Islet of Langerhans (tissue), 1 donor: Measurements from ENCODE around the gene MAPK8IP3.

DNA sequence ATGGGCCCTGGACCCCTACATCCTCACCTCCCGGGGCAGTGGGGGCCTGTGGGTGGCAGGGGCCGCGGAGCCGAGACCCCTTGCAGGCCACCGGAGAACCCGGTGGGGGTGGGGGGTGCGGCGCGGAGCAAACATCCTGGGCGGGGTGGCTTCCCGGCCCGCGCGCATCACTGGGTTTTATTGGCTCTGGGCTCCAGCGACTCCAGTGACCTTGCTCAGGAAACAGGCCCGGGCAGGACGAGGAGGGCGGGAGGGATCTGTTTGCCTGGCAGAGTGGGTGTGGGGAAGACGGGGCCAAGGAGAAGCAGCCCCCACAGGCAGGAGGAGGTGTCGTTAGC, 10.4 kb downstream of the SSTR5 start:
- RRBS: 39% methylated on average over 16 of the region's 20 CpGs

DNA sequence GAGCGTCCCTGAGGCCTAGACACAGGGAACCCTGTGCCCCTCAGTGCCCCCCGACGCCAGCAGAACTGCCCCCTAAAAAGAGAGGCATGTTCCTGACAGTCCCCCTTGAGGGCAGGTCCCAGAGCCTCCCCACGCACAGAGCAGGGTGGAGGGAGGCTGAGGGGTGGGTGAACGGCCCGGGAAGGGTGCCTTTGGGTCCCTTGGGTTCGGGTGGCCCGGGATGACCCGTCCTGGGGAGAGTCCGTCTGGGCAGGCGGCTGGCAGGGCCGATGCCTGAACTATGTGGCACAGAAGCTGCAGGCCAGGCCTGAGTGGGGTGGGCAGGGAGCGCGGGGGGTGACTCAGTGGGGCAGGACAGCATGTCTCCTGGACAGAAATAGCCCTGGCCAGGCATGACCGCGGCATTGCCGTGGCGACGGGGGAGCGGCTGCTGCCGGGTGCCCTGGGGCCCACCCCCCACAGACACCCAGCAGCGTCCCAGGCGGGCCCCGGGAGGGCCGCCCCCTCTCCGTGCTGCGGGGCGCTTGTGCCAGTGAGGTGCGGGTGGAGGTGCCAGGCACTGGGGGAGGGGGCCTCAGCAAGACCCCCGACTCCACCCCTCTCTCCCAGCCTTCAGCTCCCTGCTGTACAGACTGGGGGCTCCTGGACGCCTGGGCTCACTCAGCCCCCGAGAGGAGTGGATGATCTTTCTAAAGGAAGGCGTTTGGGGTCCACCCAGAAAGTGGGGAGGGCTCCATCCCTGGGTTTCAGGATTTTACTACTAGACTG, 1.8 kb upstream of the C1QTNF8 start:
- RRBS: 46% methylated on average over 4 of the region's 33 CpGs

GRCh38 chr16:1154364-1155296, 1.7 kb downstream of the CACNA1H start:
- RRBS: 40% methylated on average over 7 of the region's 47 CpGs

GRCh38 chr16:1203778-1204419, 21.2 kb downstream of the TPSG1 start:
- RRBS: 92% methylated on average over 16 of the region's 33 CpGs

GRCh38 chr16:1205066-1205420, 20.0 kb downstream of the TPSG1 start:
- RRBS: 88% methylated on average over 6 of the region's 15 CpGs

- RRBS: 85% methylated on average over 4 of the region's 13 CpGs
Measured at GRCh38 chr16:1208287-1208552, 16.8 kb downstream of the TPSG1 start.

DNA sequence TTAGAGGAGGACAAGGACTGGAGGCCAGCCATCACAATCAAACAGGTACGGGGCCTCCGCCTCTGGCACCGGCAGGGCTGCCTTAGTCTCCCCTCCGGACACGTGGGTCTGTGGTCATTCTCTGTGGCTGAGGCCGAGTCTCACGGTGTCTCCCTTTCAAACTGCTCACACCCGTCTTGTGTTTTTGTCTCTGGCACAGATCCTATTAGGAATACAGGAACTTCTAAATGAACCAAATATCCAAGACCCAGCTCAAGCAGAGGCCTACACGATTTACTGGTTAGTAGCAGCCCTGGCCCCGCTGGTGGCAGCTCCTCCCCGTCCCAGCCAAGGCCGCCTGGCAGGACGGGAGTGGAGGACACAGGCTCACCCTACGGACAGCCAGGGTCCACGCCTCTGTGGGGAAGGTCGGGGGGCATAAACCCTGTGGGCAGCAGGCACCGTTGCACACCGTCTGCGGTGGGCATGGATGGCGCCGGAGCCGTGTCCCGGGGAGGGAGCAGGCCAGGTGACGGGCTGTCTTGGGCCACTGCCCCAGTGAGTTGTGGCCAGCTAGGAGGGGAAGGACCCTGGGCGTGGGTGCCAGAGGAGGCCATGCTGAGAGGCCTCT, 10.9 kb downstream of the UBE2I start:
- RRBS: no CpG with 5 or more reads among the region's 25 CpGs

GRCh38 chr16:1343174-1343601, 8.5 kb downstream of the TSR3 start:
- RRBS: 36% methylated on average over 4 of the region's 19 CpGs

- RRBS: 70% methylated on average over 2 of the region's 7 CpGs
Measured at GRCh38 chr16:1363645-1364128, 12.0 kb downstream of the GNPTG start.

DNA sequence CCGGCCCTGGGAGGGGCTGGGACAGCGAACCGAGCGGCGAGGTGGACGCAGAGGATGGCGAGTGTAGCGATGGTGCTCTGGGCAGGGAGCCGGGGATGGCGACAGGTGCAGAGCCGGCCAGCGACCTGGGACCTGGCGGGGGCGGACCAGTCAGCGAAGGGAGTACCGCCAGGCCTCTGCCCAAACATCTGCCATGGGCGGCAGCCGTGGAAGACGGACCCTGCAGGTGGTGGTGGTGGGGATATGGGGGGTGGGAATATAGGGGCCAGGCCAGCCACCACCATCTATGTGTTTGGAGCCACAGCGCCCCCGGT, 18.5 kb downstream of the GNPTG start:
- RRBS: 81% methylated on average over 5 of the region's 21 CpGs

- RRBS: 41% methylated on average over 18 of the region's 63 CpGs
Measured at GRCh38 chr16:1378686-1379511, 27.2 kb downstream of the GNPTG start.

DNA sequence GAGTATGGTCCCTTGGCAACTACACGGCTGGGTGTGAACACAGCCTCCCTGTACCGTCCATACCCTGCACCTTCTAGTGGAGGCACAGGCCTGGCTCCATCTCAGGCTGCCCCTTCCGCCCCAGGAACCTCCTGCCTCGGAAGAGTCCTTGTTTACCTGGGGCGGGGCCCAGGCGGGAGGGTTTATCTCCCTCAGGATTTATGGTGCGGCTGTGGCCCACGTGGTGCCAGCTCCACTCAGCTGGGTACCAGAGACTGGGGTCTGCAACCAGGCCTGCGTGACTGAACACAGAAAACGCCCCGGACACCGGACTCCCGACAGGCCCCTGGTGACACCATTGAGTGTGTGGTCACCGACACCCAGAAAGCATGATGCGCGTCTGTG, 19.0 kb downstream of the UNKL start:
- RRBS: no CpG with 5 or more reads among the region's 16 CpGs

GRCh38 chr16:1457051-1457795, 12.9 kb upstream of the CCDC154 start:
- RRBS: 95% methylated on average over 15 of the region's 51 CpGs

- RRBS: no CpG with 5 or more reads among the region's 16 CpGs
Measured at GRCh38 chr16:1597101-1597676, 14.7 kb downstream of the IFT140 start.

DNA sequence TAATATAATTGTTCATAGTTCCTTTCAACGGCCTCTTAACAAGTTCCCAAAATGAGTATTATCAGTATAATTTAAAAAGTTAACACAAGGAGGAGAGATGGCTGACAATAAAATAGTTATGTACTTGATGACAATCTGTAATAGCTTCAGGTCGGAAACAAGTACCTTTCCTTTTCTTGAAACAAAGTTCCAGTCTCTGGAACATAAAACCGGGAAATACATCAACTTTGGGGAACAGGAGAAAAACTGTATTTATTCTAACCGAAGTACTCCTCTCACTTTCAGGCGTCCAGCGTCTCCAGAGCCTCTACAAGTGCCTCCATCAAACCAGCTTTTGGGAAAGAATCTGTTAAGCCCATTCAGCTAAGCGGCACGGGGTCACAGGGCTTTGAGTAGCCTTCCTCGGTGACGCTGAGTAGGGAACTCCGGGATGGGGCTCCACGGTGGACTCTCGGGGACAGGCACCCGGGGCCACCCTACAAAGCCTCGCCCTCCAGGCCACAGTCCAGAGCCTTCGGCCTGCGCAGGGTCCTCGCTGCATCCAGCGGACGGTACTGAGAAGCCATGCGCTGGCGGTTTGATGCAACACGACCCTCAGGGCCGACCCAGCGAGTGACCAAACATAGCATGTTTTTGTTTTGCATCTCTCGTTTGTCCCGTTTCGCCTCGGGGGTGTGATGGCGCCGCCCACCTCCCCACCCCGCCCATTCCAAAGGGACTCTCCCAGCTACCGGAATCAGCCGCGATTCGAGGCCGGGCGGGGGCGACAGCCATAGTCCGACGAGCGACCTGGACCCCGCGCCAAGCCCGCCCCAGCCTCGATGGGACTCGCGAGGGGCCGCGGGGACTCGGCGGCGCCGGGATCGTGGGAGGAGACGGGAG, 1.9 kb downstream of the IFT140 start:
- RRBS: 6% methylated on average over 7 of the region's 56 CpGs

GRCh38 chr16:1705615-1706698, at the start of gene MAPK8IP3:
Gene MAPK8IP3 (plus strand): TSS chr16:1706195.
- RRBS: 3% methylated on average over 41 of the region's 113 CpGs

DNA sequence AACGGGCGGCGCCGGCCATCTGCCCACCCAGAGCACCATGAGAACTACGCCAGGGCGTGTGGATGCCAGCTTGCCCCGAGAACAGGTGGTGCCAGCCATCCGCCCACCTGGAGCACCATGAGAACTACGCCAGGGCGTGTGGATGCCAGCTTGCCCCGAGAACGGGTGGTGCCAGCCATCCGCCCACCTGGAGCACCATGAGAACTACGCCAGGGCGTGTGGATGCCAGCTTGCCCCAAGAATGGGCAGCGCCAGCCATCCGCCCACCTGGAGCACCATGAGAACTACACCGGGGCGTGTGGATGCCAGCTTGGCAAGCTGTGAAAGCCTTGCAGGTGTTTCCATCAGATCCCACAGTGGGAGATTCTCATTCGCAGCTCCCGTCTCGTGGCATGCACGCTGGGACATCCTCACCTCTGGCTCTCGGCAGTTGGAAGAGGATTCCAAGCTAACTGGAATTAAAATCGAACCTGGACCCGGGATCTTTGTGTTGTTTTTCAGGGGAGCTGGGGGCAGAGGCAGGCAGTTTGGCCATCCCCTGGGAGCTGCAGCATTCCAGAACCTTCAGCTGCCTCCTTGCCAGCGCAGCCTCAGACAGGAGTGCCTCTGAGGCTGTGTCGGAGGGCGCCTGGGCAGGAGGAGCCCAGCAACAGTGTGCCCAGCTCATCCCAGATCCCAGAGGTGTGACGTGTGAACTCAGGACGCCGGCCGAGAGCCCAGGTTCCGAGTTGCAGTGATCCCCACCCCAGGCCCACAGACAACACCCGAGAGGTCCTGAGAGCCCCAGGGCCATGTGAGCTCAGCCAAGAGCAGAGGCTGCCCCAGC, 26.8 kb downstream of the MAPK8IP3 start:
- RRBS: no CpG with 5 or more reads among the region's 35 CpGs

- RRBS: no CpG with 5 or more reads among the region's 17 CpGs
Measured at GRCh38 chr16:1752378-1753181, 18.8 kb downstream of the NME3 start.

GRCh38 chr16:1917288-1917834, 854 bp downstream of the HS3ST6 start:
- RRBS: 12% methylated on average over 5 of the region's 21 CpGs

GRCh38 chr16:1938125-1939277, 4.5 kb downstream of the MSRB1 start:
- RRBS: no CpG with 5 or more reads among the region's 30 CpGs